Ascending aorta (tissue), 1 donor: ENCODE measurements around a stretch of chr2.

DNA sequence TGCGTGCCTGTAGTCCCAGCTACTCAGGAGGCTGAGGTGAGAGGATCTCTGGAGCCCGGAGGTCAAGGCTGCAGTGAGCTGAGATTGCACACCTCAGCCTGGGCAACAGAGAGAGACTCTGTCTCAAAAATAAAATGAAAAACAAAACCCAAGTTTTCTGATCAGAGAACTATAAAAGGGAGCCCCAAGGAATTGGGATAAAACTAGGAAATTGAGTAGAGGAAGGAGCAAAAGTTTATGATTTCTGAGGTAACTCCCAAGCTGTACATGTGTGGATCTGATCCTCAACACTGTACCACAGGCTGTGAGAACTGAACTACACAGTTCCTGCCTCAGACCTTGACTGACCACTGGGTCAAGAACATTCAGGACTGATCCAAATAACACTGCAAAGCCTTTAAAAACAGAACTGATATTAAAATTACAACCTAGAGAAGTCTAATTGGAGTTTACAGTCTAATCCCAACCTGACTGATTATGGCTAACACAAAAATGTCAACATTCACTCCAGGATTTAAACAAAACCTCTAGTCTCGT lies 77.3 kb downstream of the FAM161A start:
- PRO-cap, result no peak

GRCh38 chr2:61872039-61872748 lies 16.3 kb downstream of the CCT4 start:
- PRO-cap, result no peak

DNA sequence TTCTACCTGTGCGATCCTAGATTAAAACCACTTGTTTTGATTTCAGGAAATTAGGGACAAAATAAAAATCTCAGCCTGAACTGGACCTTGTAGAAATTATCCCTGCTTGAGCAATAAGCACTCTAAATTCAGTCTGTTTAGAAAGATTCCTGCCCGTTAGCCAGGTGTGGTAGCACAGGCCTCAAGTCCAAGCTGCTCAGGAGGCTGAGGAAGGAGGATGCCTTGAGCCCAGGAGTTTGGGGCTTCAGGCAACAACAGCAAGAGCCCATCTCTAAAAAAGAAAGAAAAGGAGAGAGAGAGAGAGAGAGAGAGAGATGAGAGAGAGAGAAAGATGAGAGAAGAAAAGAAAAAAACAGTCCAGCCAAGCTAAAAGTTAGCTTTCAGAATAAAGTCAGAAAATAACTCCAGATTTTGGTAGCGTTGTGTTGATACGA lies 57.1 kb upstream of the B3GNT2 start:
- PRO-cap, result no peak

DNA sequence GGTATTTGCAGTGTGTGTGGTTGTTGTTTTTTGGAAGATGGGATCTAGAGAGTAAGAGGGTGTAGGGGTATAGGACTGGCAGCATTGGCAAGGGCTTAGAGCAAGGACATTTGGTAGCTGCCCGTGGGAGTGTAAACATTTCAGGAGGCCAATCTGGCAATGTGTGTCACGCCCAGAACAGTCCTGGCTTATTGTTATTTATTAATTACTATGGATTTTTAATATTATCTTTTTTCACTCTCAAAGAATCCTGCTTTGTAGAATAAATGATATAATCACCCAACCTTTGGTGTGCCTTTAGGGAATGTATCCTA lies 90.4 kb downstream of the TMEM17 start:
- PRO-cap, result no peak

- PRO-cap, result no peak
Measured at GRCh38 chr2:62424930-62425452, 81.0 kb downstream of the TMEM17 start.

GRCh38 chr2:62478069-62478504 lies 27.9 kb downstream of the TMEM17 start:
- PRO-cap, result no peak

GRCh38 chr2:62506449-62506724 lies 392 bp upstream of the TMEM17 start:
- PRO-cap, result no peak

GRCh38 chr2:62706078-62706365 lies 509 bp downstream of the EHBP1 start:
- PRO-cap, result no peak

DNA sequence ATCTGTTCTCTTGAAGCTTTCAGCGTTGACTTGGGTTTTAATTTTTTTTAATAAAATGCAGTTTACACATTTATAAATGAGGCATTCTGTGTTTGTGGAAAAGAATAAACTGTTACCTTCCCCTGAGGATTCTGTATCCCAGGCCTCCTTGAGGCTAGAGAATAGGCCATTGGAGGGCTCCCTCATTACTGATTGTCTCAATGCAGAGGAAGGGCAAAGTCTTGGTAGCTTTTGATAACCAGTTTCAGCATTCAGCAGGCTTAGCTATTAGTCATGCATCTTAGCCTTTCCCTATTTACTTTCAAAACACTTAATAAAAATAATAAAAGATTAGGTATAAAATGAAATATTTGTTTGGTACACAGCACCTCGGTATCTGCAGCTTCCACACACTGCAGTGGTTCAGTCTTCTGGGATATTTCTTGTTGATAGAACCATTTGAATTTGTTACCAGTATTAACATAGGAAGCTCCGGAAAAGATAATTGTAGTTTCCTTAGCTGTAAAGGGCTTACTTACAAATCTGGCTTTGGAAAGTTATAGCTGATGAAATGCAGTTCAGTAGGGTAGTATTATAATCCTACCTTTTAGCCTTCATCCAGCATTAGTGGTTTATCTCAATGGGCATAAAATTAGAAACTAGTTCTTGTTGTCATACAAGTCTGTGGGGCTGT lies 57.9 kb upstream of the OTX1 start:
- PRO-cap, result no peak

- PRO-cap, result no peak
Measured at GRCh38 chr2:62993804-62994013, 56.9 kb upstream of the OTX1 start.

GRCh38 chr2:63218805-63219335 lies 168.2 kb downstream of the OTX1 start:
- PRO-cap, result no peak

DNA sequence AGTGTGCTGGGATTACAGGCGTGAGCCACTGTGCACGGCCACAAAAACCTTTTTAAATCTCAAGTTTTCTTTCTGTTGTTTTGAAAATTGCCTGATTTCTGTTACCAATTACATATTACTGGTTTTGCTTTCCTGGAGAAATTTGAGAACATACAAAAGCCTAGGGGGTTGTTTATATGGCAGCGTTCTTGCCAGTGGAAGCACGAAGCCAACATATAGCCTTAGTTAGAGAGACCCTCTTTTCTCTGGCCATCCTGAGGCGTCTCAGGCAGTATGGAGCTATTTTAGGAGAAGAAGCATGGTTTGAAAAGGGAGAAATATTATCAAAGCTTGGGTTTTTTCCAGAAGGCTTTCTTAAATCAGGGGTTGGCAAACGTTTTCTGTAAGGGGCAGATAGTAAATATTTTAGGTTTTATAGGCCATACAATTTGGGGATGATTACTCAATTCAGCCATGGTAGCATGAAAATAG lies 29.9 kb downstream of the UGP2 start:
- PRO-cap, result no peak

DNA sequence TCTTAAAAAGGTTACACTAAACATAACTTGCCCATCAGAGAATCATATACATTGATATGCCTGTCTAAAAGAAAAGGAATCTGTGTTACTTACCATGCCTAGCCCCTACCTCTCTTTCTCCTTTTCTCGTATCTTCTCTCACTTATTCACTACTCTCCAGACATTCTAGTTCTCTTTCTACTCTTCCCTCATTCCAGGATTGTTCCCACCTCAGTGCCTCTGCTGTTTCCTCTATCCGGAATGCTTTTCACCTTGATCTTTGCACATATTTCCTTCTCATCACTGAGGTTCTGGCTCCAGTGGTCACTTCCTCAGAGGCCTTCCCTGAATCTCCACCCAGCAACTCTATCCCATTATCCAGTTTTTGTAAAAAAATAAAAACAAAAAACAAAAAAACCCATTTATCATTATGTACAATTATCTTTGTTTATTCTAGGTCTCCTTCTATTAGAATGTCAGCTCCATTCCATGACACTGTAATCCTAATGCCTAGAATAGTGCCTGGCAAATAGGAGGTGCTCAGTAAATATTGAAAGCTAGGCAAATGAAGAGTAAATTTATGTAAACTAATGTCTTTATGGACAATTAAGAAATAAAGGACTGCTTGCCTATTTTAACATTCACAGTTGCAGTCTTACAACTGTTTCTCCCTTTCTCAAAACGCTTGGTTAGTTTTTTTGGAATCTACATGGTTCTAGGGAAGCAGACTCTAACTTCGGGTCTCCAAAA lies 84.8 kb downstream of the VPS54 start:
- PRO-cap, result no peak

DNA sequence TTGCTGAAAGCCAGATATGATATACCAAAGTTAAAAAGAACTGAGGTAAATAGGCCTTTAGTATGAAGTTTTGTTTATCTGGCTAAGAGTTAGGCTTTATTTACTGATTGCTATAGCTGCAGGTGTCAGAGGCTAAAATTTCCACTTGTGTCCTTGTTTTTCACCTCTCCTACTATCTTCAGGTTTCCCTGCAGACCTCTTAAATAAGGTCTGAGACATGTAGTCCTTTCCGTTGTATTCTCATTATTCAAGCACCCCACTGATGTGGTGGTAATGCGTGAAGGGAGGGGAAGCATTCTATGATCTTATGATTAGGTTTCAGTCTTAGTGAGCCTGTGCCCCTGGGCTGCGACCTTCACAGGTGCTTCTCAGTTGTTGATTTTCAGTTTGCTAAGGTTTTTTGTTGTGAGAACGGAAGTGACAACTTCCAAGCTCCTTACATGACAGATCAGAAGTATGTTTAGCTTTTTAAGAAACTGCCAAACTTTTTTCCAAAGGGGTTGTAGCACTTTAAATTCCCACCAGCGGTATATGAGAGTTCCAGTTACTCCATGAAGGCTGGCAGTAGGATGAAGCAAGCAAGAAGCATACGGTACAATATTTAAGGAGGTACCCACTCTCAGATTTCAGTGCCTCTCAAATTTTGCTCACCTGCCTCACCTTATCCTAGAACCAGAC lies 41.3 kb downstream of the VPS54 start:
- PRO-cap, result no peak

DNA sequence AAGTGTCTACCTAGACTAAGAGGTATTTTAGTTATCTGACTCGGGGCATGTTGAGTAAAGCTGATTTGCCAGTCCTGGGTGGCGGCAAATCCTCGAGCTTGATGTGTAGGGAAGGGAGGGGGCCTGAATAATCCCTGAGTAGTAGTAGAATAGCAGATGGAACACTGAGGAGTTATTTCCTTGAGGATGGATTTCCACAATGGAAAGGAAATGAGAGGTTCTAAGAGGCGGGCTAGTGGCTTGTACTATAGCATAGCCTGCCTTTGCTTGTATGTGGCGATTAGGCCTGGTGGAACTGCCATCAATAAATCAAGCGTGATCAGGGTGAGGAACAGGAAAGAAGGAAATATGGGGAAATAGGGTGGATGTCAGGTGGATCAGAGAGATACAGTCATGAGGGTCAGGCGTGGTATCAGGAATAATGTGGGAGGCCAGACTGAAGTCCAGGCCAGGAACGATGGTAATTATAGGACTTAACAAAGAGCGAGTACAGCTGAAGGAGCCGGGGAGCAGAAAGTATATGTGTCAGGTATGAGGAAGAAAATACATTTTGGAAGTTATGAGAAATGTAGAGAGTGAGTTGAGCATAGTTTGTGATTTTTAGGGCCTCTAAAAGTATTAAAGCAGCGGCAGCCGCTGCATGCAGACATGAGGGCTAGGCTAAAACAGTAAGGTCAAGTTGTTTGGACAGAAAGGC lies 57.5 kb upstream of the VPS54 start:
- PRO-cap, result no peak

DNA sequence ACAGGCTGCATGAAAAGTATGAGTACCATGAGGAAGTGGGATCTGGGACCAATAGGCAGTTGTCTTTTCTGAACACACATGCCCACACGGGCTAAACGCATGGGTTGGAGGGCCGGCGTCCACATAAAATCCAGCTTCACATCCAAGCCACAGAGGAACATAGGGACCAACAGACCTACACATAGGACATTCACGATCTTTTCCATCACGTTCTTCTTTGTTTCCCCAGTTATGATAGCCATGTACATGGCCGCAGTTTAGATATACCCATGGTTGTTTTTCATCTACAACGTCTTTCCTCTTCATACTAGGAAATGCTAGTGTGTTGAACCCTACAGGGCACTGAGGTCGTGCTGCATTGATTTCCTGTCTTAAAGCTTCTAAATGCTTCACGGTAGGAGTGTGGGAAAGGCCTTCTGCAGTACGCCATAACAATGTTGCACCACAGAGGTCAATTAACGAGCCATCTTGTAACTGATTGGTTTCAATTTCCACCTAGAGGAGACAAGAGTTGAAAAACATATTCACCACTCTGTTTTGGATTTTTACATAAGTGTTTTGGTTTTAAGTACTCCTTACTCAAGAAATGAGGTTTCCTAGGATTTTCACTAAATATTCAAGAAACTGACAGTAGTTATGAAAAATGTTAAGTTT lies 49.3 kb downstream of the PELI1 start:
- PRO-cap, result no peak

DNA sequence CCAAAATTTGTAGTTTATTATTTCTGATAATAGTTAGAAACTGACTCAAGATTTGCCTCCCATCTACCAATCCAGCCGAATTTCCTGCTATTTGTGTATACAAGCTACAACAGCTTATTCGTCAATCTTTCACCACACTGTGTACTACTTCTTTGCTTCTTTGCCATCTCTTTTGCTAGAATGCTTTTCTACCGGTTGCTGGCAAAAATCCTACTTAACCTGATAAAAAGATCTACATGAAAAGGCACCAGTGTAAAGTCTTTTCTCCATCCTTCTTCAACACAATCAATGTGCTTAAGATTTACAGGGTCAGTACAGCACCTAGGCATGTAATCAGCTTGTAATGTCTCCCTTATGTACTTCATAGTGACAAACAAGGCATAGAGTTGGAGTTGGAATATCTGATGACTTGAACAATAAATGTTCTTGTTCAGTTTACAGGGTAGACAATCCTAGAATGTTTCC lies 45.9 kb downstream of the PELI1 start:
- PRO-cap, result no peak

DNA sequence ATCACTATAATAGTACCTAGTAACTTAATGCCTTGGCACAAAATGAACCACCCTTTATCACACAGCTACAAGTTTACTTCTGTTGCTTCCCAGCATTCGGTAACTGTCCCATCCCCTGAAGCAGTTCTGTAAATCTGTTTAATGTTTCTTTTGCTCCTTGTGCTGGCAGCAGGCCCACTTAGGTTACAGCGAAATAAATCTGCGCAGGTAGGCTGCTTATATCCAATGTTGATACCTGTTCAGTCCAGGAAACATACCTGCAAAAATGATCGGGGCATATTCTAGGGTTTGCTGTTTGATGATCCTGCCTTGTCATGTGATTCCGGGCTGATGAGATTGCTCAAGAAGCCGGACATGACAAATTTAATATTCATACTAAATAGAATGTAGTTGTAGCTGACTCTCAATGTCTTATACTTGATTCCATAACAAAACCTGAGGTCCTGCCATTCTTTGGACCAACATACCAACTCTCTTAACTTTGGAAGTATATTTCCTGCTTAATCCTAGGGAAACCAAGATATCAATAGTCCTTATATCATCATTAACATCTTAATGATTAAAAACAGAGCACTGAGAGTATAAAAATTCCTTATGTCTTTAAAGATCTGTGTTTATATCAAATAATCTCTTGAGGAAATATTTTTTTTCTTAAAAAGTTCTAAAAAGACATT lies 23.2 kb downstream of the PELI1 start:
- PRO-cap, result no peak

DNA sequence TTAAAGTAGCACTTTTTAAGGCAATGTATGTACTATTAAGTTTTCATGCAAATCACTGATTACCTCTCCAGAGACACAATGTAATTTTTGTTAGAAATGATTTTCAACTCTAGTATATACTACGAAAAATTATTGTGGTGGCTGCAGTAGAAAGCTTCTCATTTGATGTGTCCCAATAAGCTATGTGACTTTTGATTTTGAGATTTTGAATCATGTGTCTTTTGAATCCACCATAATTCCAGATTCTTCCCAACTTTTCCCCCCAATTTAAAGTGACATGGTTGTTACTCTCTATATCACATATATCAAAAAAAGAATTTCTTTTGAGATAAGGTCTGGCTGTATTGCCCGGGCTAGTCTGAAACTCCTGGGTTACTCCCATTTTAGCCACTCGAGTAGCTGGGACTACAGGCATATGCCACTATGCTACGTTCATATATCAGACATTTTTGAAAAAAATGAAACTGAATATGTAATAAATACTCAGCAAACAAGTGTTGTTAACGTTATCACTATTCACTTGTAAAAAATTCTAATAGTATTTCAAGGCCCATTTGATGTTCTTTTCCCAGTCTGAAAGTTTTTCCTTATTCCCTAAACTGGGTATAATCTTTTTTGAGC lies 14.2 kb downstream of the PELI1 start:
- PRO-cap, result no peak

DNA sequence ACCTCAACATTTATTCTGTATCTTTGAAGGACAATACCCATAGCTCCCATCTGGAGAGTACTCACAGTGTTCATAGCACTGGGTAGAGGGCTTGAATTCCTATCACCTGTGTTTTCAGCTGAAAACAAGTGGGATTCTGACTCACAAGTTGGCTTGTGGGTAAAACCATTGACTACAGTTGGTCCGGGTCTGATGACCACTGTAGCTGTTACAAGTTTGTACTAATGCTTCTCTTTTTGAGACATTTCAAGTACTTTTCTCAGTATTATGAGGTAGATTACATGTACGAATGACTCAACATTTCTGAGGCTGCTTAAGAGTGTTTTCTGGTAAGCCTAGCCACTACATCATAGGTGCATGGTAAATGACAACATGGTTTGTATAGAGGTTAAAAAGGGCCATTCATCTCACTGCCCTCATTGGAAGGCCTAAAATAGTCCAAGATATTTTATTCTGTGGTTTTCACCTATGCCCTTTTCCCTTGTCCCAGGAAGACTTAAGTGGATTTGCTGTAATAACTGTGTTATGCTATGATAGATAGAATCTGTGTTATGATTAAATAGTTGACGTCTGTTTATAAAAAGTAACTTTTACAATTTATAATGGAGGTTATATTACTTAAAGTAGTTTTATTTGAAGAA lies 68.8 kb upstream of the PELI1 start:
- PRO-cap, result no peak